Iris pigment epithelial cell (primary cell): Measurements from ENCODE around the genes SLC35F6, SNX17 and ZNF512.

DNA sequence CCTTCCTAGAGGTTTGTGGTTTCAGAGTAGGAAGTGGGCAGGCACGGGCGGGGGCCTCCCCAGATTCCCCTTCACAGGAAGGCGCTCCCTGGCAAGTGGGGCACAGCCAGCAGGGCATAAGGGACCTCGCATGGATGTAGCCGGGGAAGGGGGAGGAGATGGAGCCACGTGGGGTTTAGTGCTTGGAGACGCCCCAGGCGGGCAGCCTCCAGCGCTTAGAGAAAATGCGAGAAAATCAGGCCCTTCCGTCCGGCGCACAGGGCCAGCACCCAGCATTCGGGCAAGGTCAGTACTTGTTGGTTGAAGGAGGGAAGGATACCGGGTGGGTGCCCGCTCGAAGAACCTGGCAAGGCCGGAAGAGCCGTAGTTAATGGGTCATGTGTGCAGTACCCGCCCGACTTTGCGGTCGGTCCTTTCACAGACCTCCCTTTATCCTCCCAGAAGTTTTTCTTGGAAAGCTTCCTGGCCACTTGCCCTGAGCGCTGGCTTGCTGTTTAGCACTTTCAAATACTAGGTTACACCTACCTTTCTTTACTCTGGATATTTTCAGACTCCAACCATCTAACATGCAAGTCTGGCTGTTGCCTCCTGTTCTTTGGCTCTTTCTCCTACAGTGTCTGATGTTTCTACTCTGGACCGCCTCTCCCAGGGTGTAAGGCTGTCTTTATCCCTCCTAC is 576 bp downstream of the FAM166C start:
- RRBS = 25% methylated on average over 4 of the region's 25 CpGs

GRCh38 chr2:26692213-26692598 is 316 bp upstream of the KCNK3 start:
- RRBS = 42% methylated on average over 6 of the region's 16 CpGs

DNA sequence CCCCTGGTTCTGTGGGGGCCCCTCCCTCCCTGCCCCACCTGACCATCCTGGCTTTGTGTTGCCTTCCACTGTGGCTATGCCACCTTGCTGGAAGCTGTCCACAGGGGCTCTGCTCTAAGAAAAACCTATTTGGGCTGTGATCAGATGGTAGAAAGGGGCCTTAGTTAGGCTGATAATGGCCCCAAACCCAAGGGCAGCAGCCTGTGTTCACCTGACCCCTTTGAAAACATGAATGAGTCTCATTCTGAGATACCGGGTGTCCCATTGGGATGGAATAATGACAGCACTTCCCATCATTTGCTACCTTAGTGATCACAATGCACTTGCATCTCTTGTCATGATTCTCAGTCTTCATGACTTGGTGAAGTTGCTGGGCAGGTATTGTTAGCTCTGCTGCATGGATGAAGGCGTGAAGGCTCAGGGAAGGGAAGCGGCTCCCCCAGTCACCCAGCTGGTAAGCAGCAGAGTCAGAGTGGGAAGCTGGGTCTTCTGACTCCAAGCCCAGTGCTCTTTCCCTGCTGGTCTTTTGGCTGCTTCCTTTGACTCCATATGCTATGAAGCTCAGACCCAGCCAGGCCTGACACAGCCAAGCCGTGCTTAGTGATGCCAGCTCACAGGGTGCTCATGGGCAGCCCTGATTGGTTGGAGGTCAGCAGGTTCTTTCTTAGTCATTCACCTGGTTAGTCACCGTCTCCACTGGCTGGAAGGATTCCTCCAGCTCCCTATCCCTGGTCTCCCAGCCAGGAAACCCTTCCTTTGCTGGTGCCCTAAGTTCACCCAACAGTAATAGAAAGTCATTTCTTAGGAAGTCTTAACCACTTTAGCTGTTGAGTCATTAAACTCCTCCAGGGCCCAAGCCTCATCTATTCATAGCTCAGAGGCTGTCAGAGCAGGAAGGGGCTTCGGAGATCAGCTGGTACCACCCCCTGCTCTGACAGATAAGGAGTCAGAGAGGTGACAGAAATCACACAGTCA is 3.6 kb downstream of the KCNK3 start:
- RRBS = no CpG with 5 or more reads among the region's 6 CpGs

GRCh38 chr2:26763953-26765069 is at the start of gene SLC35F6:
TSS of gene SLC35F6 (plus strand) at chr2:26764284.
- RRBS = 2% methylated on average over 26 of the region's 76 CpGs

DNA sequence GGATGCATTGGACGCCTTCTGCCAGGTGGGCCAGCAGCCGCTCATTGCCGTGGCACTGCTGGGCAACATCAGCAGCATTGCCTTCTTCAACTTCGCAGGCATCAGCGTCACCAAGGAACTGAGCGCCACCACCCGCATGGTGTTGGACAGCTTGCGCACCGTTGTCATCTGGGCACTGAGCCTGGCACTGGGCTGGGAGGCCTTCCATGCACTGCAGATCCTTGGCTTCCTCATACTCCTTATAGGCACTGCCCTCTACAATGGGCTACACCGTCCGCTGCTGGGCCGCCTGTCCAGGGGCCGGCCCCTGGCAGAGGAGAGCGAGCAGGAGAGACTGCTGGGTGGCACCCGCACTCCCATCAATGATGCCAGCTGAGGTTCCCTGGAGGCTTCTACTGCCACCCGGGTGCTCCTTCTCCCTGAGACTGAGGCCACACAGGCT is 7.7 kb upstream of the CENPA start:
- RRBS = no CpG with 5 or more reads among the region's 16 CpGs

DNA sequence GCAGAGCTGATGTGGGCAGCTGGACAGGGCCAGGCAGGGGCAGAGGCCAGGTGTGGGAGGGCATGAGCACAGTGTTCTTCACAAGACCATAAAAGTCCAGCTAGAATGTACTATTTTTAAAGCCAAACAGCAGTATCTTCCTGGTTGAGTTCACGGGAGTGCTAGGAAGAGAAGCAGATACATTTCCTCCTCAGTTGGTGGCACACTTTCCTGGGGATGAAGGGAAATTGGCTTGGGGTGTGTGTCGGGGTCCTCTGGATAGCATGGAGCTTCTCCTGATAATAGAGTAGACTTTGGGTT is 5.8 kb downstream of the TCF23 start:
- RRBS = no CpG with 5 or more reads among the region's 2 CpGs

DNA sequence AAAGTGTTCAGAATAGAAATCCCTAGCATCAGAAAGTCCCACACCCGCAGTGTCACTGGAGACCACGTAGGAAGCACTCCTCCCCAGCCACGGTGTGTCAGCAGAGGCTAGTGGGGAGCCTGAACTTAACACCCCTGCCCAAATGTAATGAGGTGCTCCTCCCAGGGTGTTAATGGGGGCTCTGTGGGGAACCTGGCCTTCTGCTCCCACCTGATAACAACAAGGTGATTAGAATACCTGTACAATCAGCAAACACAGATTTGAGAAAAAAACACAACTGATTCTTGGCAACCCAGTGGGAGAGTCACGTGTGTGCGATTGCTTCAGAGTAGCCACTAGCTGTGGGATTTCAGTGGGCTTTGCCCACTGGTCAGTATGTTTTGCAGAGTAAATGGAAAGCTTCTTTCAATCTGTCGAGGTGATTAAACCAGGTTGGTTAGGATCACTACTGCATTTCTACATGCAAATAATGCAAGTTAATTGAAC is 20.7 kb upstream of the ATRAID start:
- RRBS = no CpG with 5 or more reads among the region's 6 CpGs

DNA sequence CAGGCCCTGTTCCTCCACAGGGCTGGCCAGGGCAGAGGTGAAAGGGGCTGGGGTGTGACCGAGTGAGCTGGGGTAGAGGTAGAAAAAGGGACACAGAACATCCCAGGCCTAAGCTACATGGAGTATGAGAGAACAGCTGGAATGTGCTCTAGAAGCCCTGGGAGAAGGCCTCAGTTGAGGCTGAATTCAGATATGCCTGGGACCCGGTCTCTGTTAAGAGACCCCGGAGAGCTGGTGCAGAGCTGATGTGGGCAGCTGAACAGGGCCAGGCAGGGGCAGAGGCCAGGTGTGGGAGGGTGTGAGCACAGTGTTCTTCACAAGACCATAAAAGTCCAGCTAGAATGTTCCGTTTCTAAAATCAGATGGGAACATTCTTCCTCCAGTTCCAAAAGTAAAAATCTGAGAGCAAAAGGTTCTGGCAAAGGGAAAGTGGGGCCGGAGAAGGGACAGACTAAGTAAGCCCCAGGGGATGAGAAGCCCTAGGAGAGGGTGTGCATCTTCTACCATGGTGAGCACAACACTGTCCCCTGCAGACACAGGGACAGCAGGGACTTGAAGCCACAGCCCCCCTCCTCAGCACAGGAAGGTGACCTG is 12.8 kb upstream of the ATRAID start:
- RRBS = no CpG with 5 or more reads among the region's 5 CpGs

- RRBS = no CpG with 5 or more reads among the region's 3 CpGs
Observed at GRCh38 chr2:27270879-27271115, 4.4 kb upstream of the DNAJC5G start.

GRCh38 chr2:27370516-27370799 is at the start of gene SNX17:
TSS of gene SNX17 (plus strand) at chr2:27370616.
- RRBS = 0% methylated on average over 7 of the region's 27 CpGs

DNA sequence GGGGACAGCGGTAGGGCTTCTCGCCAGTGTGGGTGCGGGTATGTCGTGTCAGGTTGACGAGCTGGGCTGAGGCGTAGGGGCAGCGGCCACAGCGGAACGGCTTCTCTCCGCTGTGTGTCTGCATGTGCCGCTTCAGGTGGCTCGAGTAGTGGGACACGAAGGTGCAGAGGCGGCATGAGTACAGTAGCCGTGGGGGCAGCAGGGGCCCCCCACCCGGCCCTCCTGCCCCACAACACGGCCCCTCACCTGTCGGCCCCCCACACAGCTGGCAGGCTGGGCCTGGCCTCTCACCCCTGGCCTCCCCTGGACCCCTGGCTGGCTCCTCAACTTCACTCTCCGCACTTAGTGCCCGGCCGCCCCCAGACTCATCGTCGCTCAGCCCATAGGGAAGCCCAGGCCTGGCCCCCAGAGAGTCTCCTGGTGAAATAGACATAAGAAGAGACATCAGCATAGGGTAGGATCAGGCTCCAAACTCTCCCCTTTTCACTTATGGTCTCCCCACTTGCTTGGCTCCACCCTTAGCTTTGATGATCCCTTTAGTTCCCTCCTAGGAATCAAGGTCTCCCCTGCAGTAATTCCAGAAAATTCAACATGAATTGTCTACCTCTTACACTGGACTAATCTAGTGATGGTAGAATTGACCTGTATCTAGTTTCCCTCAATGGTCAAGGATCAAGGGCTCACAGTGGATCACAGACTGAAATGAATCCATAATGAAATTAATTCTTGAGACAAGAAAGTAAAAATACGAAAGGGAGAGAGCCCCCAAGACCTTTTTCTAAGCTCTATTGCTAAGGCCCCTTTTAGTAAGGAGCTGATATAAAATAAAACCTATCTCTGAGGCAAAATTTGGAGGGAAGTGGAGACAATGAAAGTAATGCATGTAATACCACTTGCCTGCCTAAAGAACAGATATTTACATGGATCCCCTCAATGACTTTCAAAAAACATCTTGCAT is 1.6 kb downstream of the ZNF513 start:
- RRBS = no CpG with 5 or more reads among the region's 24 CpGs

- RRBS = 1% methylated on average over 16 of the region's 45 CpGs
Observed at GRCh38 chr2:27582429-27583286, at the start of gene ZNF512. TSS of gene ZNF512 (plus strand) at chr2:27583042.

GRCh38 chr2:27649426-27649863 is 14.0 kb downstream of the SUPT7L start:
- RRBS = no CpG with 5 or more reads among the region's 2 CpGs

DNA sequence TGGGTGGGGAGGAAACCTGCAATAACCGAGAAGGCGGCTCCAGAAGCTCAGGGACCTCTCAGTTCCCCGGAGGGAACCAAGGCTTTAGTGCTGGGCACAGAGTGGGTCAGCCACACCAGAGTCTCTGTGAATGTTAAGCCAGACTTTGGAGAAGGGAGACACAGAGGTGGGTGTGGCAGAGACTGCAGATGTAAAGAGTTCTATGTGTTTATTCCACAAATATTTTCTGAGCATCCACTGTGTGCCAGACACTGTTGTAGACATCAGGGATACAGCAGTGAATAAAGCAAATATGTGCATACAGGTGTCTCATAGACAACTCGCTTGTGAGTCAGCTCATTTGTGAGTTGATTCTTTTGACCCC is 47.9 kb upstream of the MRPL33 start:
- RRBS = no CpG with 5 or more reads among the region's 4 CpGs

DNA sequence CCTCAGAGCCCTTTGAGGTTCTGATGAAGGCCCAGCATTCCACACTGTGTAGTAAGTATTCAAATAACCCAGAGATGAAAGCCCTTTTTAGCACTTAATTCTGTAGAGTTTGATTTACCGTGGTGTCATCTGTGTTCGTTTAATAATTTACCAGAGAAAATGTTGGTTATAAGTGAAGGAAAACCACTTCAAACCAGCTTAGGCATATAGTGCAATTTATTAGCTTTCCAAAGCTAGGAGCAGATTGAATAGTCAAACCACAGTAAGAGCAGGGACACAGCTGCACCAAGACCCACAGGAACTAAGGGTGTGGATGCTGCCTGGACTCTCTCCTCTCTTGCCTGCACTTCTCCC is 226.7 kb downstream of the BABAM2 start:
- RRBS = no CpG with 5 or more reads among the region's 2 CpGs

- RRBS = no CpG with 5 or more reads among the region's 4 CpGs
Observed at GRCh38 chr2:28209118-28209902, 183.3 kb upstream of the FOSL2 start.

DNA sequence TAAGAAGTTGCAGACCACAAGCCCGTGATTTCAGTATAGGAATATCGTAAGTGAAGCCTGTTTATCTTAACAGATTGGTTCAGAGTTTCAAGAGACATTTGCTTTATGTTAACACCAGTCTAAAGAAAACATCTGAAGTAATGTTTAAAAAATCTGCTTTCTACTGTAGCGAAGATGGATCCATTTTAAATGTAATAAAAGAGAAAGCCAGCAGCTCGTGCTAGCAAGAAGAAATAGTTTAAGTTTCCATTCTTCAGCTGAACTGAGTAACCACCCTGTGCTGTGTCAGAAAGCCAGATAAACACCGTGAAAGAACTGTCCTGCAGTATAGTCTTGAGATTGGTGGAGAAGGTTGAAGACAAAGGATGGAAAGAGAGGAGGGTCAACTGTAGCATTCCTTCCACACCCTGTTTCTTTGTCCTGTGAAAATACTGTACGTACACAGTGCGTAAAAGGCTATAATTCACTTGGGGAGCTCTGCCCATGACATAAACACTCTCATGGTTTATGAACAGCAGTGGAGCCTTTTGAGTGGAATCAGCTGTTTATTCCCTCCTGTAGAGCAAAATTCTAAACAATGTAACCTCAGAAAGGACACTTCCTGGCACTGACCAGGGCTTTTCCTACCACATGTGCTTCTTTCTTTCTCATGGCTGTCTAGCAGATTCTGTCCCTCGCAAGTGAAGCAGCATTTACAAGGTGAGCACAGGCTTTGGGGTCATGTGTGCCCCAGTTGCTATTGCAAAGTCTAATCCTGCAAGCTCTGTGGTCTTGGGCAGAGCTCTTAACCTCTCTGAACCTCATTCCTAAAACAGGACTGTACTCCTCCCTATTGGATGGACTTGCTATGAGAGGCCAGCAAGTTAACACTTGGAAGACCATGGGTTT is 91.7 kb upstream of the FOSL2 start:
- RRBS = no CpG with 5 or more reads among the region's 8 CpGs

DNA sequence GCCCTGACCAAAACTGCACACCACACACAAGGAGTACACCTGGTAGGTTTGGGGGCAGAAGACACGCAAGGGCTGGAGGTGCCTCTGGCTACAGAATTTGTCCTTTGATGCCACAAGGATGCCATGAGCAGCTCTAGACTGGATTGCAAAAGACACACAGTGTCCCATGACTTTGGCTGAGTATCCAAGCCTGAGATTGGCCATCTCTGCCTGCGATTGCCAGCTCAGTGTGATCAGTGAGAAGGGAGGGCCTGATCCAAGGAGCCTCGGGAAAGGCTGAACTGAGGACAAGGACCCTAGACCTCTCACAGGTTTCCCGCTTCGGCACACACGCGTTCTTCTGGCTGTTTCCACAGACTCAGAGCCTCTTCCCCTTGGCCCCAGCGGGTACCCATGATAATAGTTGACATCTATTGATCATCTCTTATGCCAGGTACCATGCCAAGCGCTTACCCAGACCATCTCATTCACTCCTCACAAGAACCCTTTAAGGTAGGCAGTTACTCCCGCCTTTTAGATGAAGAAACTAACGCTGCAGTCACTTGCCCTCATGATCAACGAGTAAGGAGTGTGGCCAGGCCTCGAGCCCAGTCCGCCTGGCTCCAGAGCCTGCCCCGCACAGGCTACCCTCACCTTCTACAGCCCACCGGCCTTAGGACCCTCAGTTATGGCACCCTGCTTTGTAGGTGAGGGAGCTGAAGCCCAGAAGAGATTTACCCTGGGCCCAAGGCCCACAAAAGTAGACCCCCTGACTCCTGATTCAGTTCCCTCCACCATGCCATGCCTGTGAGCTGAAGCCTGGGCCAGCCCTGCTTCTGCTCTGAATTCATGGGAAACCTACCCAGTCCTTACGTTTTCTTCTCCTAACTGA is 59.7 kb upstream of the FOSL2 start:
- RRBS = no CpG with 5 or more reads among the region's 17 CpGs

DNA sequence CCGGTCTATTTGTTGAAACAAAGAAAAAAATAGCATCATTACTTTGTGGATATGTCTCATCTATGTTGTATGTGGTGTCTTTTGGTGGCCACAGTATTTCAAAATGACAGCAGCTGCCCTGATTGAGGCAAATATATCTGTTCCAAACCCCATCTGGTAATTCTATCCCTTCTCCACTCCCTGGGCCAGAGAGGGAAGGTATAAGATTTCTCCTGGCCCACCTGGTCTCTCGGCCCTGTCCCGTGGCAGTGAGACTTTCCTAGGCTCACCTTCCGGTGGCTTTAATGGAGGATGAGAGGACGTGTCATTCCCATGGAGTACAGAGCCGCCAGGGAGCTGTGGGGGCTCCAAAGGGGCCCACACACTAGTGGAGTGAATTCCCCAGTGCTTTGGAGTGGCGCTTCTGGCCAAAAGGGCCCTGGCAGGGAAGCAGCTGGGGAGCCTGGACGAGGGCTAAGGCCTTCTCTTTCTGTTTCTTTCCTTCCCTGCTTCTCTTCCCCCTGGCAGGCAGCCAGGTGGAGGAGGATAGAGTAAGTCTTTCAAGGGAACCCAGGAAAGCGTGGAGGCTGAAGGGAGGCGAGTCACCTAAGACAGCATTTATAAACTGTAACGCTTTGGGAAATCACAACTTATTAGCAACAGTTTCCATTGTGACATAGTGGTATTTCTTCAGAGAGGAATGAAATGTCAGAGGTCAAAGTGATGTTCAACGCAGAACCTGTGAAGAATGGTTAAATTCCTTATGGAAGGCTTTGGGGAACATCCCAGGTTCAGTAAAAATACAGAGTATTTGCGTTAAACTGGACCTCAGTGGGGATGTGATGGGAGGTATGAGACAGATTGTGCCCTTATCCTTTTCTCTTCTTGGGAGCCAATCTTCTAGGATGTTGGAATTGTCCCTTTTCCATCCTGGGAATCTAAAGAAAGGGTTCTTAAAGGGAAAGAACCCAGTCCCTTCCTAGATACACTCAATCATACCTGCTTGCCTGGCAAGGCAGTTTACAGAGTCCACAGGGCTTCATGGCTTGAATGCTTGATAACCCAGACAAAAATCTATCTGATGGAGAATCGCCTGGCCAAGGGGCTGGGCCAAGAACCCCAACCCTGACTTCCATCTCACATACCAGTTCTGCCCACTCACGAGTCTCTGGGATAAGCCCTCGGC is 5.9 kb downstream of the FOSL2 start:
- RRBS = no CpG with 5 or more reads among the region's 16 CpGs

GRCh38 chr2:28400448-28400974 is 7.9 kb downstream of the FOSL2 start:
- RRBS = no CpG with 5 or more reads among the region's 7 CpGs